ENCODE measurements around a stretch of chr1.

DNA sequence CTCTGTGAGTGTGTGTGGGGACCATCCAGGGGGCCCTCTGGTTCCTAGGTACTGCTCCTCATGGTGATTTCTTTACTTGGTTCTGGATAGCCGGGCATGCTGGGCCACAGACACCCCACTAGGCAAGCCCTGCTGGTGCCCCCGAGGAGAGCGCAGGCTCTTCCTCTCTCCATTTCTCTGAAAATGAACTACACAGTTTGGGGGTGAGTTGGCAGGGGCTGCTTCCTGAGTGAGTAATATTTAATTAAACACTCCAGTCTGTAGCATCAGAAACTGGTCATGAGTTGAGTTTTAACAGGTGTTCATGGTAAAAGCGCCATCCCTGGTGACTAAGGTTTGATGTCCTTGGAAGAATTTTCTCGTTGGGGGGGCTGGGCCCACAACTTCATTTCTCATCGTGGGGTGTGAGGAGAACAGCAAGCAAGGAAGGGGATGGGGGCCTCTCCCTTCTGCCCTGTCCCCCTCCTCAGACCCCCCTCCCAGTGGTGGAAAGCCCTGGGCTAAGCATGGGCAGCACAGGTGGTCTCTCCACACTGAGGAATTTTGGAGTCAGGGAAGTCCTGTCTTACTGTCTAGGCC lies 1.8 kb downstream of the SPSB1 start:
- PRO-cap, 8 experiments: no peak in any of the 8 experiments

- PRO-cap, 8 experiments: no peak in any of the 8 experiments
These were observed 84.1 kb downstream of the SPSB1 start for GRCh38 chr1:9376392-9377611.

DNA sequence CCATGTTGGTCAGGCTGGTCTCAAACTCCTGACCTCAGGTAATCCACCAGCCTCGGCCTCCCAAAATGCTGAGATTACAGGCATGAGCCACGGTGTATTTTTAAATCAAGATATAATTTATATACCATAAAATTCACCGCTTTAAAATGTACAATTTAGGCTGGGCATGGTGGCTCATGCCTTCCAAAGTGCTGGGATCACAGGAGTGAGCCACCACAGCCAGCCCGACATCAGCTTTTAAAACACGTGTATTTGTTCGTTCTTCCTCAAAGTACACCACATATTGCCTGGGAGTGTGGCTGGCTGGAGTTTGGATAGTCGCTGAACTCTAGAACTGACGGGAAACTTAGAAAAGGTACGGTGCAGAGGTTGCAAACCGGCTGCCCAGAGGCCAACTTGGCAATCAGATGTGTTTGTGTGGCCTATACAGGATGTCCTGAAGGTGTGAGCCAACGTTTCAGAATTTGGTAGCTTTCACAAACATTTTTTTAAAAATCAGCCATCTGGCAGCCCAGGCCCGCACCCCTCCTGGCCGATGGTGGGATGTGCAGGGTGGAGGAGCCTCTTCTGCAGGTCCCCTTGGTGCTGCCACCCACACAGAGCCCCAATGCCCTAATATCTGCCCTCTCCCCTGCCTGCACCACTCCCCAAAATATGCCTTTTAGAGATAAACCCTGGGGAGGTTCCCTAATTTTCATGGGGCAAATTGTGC lies 73.7 kb upstream of the SLC25A33 start:
- PRO-cap, 8 experiments: no peak in any of the 8 experiments

DNA sequence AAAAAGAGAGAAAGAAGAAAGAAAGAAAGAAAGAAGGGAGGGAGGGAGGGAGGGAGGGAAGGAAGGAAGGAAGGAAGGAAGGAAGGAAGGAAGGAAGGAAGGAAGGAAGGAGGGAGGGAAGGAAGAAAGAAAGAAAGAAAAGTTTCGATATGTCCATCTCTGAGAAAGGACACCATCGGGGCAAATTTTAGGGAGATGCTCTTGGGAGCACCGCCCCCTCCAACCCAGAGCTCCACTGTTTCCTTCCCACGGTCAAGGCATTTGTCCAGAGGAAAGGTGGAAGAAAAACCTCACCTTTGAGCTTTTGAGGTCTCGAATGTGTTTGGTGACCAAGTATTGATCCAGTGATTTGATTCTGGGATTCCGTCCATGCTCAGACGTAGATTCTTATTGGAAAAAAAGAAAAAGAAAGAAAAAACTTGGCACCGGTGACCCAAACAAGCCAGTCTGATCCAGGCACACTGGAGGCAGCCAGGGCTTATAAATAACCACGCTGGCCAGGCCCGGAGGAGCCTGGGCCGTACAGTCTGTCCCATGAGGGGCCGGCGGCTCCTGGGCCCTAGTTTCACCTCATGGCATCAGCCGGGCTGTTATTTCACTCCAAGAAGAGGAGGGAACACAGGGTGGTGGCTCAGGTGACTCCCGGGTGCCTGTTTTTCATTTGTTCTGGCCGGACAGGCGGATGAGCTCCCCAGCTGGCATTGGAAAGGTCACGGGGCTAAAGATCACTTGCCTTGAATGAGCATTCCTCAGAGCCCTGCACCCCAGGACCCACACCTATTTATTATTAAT lies 36.1 kb upstream of the SLC25A33 start:
- PRO-cap, 8 experiments: no peak in any of the 8 experiments

DNA sequence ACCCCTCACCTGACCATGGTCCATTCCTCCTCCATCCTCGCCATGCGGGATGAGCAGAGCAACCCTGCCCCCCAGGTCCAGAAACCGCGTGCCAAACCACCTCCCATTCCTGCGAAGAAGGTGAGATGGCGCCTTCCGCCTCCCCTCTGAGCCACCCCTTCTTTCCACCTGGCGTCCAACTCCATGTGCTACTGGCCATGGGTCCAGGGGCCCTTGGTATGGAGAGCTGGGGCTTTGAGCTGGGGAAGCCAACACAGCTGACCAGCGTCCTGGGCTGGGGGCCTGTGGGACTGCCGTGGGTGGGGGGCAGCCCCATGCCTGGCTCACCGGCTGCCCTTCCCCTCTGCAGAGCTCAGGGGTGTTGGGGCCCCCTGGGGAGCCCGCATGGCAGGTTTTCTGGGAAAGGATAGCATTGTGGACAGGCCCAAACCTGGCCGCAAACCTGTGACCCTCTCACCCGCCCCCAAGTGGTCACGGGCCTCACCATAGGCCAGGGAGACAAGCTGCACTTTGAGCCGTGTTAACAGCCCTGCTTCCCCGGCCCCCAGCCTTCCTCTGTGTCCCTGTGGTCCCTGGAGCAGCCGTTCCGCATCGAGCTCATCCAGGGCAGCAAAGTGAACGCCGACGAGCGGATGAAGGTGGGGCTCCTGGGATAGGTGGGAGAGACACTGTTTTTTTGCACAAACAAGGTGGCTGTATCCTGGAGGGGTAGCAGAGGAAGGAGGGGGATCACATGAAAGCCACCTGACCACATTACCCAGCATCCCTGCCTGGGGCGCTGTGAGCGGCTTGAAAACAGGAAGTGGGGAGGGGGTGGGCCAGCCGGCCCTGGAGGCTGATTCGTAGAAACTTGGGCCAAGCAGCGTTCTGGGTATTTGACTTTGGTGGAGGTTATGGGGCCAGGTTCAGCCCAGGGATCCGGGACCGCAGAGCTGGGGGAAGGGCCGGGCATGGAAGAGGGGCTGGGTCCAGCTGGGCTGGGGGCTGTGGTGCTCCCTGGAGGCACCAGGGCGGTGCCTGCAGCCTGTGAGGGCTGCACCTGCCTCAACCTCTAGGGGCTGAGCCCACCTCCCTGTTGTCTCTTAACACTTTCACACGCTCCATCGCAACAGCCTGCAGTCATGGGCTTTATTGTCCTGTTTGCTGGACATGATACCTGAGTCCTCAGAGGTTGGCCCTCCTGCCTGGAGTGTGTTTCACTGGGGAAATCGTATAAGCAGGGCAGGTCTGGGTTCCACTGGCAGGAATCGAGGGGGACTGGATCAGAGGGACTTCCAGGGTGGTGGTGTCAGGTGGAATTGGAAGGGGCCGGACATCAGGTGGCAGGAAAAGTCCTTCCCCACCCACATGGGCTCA lies 65.9 kb downstream of the PIK3CD start:
- PRO-cap, 8 experiments: peak in 7 of 8 experiments; most common plus-strand start position 615 of the sequence (in 2); most common minus-strand start position 557 of the sequence (in 4)

- PRO-cap, 8 experiments: peak in 6 of 8 experiments; most common plus-strand start chr1:9724078 (in 3); most common minus-strand start chr1:9724226 (in 1)
These were observed 72.5 kb downstream of the PIK3CD start for GRCh38 chr1:9723801-9724587.

DNA sequence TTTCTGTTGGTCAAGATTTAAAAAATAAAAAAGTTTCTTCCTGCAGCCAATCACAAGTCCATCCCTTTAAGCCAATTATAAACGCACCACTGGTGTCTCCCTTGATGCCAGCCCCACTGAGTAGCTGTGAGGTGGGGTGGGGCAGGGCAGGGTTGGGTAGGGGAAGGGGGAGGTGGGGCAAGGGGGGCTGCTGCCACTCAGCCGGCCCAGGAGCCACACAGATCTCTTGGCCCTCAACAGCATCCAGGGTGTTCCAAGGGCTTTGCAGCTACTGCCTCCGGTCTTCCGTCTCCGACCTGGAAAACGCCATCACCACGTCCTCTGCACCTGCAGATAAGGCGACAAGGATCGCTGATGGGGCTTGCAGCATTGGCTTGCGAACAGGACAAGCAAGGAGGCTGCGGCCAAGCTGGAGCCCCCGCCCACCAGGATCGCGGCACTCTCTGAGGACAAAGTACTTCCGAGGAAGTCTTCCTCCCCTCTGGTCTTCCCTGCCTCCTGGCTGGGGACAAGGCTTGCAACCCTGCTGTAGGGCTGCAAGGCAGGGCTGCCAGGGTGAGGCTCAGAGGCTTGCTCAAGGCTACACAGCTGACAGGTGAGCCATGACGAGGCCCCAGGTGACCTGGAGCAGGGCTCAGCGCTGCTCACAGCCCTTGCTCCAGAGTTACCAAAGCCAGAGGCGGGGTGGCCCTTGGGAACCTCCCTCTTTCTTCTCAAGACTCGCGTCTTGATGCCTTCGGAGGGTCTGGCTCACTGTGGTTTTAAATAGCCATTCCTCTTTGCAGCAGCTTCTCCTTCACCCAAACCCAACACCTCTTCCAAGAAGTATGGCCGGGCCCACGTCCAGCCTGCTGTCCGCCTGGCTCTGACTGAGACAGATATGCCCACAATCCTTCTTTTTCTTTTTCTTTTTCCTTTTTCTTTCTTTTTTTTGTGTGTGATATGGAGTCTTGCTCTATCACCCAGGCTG lies 27.0 kb upstream of the CLSTN1 start:
- PRO-cap, 8 experiments: no peak in any of the 8 experiments

GRCh38 chr1:9908743-9909863 lies 966 bp downstream of the CTNNBIP1 start:
- PRO-cap, 8 experiments: peak in 4 of 8 experiments; most common plus-strand start chr1:9909421 (in 4); most common minus-strand start chr1:9909197 (in 1)

- PRO-cap, 8 experiments: peak in 2 of 8 experiments; most common plus-strand start chr1:10065410 (in 2)
These were observed 32.6 kb downstream of the UBE4B start for GRCh38 chr1:10065175-10065854.

DNA sequence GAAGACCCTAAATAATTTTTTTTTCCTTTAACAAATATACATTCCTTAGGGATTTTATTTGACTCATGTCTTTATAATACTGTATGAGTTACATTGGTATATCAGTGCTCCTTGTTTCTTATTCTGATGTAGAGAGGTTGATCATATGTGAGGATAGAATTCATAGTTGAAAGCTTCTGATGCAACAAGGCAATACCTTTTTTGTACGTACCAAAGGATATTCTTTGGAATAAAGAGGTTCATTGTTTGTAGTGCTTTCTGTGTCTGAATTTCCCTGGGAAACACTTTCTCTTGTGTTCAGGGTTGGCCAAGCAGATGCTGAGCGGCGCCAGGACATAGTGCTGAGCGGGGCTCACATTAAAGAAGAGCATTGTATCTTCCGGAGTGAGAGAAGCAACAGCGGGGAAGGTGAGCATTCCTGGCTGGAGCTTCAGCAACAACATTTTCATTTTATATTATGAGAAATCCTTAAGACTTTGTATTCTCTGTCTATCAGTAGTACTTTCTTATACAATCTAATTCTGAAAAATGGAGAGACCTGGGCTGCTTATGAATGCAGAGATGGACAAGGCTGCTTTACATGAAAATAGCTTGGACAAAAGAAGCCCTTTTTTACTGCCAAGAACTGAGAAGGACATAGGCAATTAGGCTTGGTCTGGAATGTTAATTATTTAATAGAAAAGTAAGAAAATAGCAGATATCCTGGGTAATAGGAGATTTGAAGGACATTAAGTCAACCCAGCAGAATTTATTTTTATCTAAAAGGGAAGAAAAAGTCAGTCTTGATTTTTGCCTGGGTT lies 85.2 kb downstream of the KIF1B start:
- PRO-cap, 8 experiments: no peak in any of the 8 experiments

- PRO-cap, 8 experiments: no peak in any of the 8 experiments
These were observed 92.3 kb downstream of the KIF1B start for GRCh38 chr1:10302622-10303083.

DNA sequence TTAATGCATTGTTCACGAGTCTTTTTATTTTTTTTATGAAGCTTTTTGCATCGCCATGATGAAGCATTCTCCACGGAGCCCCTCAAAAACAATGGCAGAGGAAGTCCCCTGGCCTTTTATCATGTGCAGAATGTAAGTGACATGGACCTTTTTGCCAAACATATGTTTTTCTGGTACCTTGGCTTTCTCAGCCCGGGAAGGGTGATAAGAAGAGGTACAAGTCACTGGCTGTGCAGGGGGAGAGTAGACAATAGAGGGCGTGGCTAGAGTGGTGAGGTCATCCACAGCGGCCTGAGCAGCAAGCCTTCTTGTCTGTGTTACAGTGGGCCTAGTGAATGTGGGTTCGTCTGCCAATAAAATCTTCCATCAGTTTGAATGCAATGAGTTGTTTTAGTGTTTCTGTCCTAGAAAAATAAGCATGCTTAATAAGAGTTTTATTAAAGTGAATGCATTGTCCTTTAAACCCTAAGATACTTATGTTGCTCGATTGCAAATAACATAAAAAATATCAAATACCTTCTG lies 59.1 kb upstream of the PGD start:
- PRO-cap, 8 experiments: no peak in any of the 8 experiments

DNA sequence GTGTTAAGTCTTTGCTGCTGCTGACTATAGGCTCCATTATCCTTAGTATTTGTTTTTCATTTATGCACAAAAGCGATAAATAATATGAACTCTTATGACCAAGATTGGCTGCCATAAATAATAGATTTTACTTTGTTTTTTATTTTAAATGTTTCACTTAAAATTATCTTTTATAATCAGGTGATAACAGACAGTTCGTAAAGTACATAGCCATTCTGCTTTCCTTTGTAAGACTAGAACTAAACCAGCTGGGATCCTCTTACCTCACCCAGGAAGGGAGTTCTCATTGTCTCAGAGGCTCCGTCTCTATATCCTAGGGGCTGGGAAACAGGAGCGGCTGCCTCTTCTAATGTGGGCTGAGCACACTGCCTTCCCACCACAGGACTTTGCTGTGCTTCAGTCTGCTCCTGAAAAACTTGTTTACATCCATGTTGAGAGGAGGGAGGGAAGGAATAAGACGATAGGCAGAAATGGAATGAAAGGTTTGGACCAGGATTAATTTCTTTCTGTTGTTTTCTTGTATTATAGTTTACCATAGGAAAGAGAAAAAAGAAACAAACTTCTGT lies 45.6 kb upstream of the PGD start:
- PRO-cap, 8 experiments: no peak in any of the 8 experiments

GRCh38 chr1:10403889-10404309 lies 5.0 kb downstream of the PGD start:
- PRO-cap, 8 experiments: no peak in any of the 8 experiments

DNA sequence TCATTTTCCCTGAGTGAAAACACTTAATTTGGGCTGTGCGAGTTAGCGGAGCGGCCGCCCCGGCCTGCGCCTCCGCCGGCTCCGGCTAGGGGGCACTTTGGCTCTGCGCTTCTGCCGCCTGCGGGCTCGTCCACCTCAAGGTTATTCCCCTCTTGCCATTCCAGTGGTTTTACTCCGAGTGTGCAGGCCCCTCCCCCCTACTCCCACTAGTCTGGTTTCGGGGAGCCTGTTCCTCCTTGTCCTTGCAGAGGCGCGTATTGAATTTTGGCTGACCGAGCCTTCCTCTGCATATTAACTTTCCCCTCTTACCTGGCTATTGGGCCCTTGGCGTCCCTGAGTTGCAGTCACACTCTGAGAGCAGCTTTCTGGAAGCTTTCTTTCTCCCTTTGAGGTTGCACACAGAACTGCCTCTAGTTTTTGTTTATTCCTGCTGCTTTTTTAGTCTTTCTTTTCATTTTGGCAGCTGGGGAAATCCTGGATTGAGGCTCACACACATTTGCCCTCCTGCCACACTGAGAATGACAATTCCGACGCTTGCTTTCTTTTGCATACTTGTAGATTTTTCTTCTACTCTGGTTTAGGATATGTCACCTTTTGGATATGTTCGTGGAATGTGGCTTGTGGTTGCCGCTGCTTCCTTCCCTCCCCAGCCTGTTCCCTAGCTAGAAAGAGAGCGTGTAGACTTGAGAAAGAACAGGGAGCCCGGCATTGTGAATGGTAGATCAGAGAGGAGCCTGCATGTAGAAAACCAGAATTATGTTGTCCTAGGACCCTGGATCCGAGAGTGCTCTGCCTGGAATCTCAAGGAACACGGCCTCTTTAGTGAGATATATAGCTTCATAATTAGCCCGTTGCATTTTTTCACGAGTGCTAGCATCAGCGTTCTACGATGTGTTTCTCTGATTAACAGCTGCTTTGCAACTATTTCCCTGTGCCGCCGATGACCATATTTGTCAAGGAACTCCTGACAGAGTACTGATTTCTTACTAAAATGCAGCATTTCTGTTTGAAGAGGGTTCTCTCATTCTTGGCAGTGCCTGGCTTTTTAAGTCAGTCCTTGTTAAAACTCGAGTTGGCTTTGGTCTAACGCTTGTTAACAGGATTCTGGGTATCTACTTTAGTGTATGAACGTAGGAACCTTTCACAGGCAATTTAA lies 56.0 kb downstream of the PEX14 start:
- PRO-cap, 8 experiments: peak in 1 of 8 experiments; most common plus-strand start position 930 of the sequence (in 1)

GRCh38 chr1:10614849-10615810 lies 140.4 kb downstream of the PEX14 start:
- PRO-cap, 8 experiments: no peak in any of the 8 experiments

DNA sequence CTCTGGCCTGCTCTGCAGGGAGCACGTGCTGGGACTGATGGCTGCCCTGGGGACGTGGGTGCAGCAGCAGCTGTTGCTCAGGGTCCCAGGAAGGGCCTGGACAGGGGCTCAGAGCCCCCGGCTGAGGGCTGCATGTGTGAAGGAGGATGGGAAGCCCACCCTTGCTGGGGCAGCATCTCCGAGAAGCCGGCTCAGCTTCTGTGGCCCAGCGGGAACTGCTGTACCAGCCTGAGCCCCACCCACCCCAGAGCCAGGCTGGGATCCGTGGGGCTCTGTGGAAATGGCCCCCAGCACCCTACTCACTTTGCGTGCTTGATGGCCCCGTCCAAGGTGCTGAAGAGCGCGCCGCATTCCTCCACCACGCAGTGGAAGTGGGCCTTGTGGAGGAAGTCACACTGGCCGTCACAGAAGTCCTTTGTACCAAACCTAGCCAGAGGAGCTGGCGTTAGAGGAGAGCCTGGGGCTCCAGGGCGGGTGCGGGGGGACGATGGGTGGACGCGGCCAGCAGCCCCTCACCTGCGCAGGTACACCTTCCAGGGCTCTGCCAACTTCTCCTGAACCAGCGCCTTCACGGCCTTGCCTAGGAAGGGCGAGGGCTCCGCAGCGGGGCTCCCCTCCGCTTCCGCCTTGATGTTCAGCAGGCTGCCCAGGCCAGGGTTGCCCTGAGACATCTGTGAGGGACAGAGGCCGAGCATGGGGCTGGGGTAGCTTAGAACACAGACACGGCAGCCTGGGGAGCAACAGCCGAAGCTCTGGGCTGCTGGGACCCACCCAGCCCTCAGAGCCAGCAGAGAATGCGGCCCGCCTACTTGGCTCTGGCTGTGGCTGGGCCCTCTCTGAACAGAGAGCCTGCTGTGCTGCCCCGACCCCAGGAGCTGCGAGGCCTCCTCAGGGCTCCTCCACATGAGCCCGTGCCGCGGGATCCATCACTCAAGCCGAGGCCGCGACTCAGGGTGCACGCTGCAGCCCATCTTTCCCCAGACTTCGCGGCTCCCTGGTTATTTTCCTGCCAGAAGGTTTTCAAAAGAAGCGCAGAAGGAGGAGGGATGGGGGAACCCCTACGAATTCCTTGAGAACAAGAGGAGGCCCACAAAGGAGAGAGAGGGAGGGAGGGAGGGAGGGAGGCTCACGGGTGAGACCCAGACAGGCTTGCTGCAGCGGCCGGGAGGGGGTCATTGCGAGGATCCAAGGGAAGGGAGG lies 147.3 kb downstream of the CASZ1 start:
- PRO-cap, 8 experiments: no peak in any of the 8 experiments

GRCh38 chr1:10789250-10790210 lies 6.9 kb downstream of the CASZ1 start:
- PRO-cap, 8 experiments: no peak in any of the 8 experiments

- PRO-cap, 8 experiments: no peak in any of the 8 experiments
These were observed 748 bp downstream of the MASP2 start for GRCh38 chr1:11046077-11046905.

GRCh38 chr1:11052344-11053694 lies 5.8 kb upstream of the MASP2 start:
- PRO-cap, 8 experiments: no peak in any of the 8 experiments